Metastatic Lung Carcinoma in the Adrenal Gland (tissue), 1 donor: ENCODE results near the genes ADAM11, HEXIM2 and SPATA32.

DNA sequence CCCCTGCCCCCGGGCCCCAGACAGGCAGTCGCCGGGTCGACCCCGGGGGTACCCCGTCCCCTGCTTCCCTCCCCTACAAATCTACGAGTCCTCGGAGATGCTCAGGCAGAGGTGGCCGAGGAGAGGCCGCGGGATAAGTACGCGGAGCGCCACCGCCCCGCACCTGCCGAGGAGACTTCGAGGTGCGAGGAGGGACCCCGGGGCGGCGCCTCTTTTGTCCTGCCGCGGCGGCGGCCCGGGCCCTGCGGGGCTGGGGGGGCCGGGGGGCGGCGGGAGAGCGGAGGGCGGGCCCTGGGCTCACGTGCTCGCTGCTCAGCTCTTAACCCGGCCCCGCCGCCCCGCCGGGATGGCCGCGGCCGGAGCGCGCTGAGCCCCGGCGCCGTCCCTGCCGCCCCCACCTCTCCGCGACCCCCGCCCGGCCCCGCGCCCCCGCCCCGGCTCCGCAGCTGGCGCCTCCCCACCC, at the start of gene ADAM11:
Gene ADAM11 (plus strand): TSS at position 322 of the 463 bp plus-strand sequence.
- PRO-cap = no peak

GRCh38 chr17:44830952-44831376, 877 bp upstream of the GJC1 start:
- PRO-cap = no peak

GRCh38 chr17:44965867-44966195, 2.3 kb downstream of the C1QL1 start:
- PRO-cap = no peak

DNA sequence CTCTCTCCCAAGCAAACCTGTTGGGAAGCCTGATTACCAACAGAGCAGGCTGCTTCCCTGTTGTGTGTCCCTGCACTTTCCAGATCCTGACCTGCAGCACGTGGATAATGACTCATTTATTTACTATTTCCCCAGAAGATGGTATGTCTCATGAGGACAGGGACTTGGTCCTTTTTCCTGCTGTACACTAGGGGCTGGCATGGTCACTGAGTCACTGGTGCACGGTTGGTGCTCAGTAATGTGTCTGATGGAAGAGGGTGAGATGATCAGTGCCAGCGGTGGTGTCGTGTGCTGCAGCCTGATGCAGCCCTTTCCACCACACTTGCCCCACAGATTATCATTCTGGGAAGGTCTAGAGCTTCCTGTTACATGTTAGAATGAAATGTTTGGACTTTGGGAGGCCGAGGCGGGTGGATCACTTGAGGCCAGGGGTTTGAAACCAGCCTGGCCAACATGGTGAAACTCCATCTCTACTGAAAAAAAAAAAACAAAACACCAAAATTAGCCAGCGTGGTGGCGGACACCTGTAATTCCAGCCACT, 31.0 kb downstream of the NMT1 start:
- PRO-cap = no peak

DNA sequence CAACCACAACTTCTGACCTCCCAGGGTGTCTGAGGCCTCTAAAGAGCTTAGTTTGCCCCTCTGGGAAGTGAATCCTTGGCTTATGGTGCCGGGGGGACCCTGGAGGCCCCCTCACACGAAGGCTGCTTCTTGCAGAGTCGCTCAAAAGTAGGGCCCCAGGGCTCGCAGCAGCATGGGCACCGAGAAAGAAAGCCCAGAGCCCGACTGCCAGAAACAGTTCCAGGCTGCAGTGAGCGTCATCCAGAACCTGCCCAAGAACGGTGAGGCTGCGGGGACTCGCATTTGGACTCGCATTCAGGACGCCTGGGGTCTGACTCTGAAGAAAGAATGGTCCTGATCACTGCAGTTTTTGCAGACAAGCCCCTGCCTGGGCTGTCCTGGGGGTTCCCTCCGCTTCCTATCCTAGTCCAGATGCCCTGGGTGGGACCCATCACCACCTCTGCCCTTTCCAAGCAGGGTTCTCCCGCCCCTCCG, 523 bp downstream of the ACBD4 start:
- PRO-cap = no peak

DNA sequence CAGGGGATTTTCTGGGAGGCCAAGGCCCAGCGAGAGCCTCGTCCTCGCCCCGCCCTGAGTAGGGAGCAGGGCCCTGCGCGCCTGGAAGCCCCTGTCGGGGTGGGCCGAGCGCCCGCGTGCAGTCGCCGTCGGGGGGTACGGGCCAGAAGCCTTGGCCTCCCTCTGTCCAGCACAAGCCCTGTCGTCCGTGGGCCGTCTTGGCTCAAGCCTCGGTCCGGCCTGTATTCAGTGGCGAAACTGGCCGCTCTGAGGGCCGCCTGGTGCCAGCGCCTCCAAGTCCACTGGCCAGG, 3.6 kb upstream of the HEXIM1 start:
- PRO-cap = no peak

- PRO-cap = bidirectional peak, plus-strand start at chr17:45148478, minus-strand start at chr17:45148154
Measured at GRCh38 chr17:45148013-45148390, 273 bp upstream of the HEXIM1 start.

GRCh38 chr17:45151229-45152357, 3.3 kb downstream of the HEXIM1 start:
- PRO-cap = no peak

- PRO-cap = no peak
Measured at GRCh38 chr17:45158137-45158396, 3.6 kb upstream of the HEXIM2 start.

DNA sequence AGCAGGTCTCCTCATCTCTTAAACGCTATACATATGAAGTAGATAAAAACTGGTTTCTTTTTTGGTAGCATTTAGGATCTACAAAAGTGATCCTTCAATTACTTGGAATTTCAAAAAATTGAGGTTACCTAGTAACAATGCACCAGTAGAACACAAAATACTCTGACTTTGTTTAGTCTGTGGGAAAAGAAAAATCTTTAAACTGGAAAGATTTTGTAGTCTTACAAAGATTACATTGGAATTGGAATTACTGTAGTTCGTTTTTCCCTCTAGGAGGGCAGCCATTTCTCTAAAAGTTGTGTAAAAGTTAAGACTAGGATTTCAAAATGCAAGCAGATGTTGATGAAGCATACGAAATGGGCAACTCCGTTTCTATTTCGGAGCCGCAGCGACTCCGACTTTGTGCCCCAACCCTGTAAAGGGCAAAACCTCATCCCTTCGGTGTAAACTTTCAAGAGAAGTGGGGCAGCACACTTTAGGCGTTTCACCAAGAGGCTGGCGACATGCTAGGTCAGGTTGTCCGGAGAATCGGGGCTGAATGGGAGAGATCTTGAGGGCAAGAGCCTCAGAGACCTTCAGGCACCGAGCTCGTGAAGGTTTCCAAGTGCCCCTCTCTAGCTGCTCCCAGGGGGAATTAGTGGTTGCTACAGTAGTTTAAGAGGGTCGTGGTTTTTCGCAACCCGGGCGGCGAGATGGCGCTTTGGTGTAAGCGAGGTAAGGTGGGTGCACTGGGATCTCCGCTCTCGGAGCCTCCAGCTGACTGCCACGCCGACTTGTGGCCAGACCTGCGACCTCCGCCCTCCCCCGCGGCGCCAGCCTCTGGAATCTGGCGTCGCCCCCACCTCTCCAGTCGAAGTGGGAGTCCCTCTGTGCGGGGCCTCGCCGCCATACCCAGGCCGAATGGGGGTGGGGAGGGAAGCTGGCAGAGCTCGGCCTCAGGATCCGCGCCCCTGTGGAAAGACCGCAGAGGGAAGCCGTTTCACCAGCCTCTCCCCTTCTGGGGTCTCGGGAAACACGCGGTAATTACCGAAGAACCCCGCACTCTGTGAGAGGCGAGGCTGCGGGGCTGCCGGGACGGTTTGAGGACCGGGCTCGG, 1.1 kb upstream of the HEXIM2 start:
- PRO-cap = unidirectional peak, plus-strand start at position 478 of the sequence; bidirectional peak, plus-strand start at position 899 of the sequence, minus-strand start at position 902 of the sequence

DNA sequence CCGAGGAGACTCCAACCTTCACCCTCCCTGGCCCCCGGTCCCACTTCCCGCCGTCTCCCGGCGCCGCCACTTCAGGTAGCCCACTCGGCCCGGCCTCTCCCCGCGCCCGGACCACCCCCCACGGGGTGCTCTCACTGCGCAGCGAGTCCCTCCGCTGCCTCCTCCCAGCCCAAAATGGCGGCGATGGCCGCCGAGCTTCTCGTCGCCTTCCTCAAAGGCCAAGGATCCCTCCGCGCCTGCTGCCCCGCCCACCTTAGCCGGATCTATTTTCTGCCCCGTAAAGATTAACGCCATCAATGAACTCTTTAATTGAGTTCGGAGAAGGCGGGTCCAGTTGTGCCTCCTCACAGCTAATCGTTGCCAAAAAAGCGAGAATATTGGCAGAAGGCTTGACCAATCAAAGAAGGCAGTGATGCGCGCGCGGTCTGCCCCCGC, 332 bp upstream of the HEXIM2 start:
- PRO-cap = bidirectional peak, plus-strand start at position 308 of the sequence, minus-strand start at position 213 of the sequence

GRCh38 chr17:45161761-45162176, at the start of gene HEXIM2:
TSS of gene HEXIM2 (plus strand) at chr17:45161875.
- PRO-cap = no peak

DNA sequence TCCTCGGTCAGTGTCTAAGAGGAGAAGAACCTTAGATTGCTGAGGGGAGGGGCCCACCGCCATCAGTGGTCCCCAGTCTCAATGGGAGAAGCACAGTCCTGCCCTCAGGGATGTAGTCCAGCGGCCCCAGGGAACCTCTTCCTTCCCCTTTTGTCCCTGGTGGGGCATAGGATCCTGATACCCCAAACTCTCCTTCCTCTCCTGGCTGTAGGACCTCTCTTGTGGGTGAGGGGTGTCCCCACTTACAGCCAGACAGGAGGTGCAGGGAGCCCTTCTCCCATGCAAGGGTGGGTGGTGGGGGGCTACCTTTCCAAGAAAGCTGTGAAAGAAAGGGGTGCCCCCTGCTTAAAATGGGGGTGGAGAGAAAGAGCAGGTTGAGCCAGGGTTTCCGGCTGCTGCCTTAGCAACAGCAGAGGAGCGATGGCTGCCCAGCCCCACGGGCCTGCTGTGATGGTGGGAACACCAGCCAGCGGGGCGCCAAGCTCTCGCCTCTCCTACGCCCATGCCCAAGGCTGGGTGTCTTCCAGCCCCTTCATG, 2.8 kb downstream of the FMNL1 start:
- PRO-cap = no peak

DNA sequence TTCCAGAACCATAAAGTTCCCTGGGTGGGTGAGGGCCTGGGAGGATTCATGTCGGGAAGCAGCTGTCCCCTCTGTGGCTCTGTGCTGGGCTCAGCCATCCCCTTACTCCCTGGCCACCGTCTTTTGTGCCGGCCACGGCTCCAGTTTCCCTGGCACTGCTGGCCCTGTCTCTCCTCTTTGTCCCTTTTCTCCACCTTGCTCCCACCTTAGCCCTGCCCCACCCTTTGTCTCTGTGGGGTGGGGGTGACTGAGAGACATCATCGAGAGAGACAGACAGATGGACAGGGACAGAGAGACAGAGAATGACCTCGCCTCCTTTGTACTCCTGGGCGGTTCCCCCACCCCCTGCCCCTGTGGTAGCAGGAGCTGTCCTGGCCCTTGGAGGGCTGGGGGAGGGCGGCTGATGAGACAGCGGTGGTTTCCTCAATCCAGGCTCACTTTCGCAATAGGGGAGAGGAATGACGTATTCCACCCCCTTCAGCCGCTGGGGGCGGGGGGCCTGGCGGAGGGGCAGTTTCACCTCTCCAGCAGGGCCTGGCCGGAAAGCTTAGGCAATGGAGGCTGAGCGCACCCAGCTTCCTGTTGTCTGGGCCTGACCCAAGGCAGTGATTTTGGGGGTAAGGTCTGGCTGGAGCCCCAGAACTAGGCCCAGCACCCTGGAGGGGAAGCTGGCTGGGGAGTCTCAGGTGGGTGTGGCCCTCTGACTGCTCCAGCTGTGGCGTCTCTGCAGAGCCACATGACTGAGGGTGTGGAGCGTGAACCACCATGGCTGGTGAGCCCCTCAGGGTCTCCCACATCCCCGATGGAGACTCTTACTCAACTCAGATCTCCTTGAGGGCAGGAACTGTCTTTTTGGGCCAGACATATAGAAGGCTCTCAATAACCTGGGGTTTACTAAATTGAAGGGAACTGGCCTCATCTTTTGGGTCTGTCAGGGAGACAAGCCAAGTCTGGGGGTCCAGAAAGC, 7.3 kb downstream of the FMNL1 start:
- PRO-cap = bidirectional peak, plus-strand start at position 541 of the sequence, minus-strand start at position 327 of the sequence

- PRO-cap = no peak
Measured at GRCh38 chr17:45261543-45262742, at the start of gene SPATA32. TSS of gene SPATA32 (minus strand) at chr17:45262094.

- PRO-cap = no peak
Measured at GRCh38 chr17:45307323-45308077, 9.3 kb downstream of the MAP3K14 start.

GRCh38 chr17:45313342-45313876, 3.4 kb downstream of the MAP3K14 start:
- PRO-cap = no peak

GRCh38 chr17:45430377-45430804, 2.3 kb downstream of the ARHGAP27 start:
- PRO-cap = unidirectional peak, plus-strand start at chr17:45430687

- PRO-cap = no peak
Measured at GRCh38 chr17:45447942-45448492, 15.3 kb upstream of the ARHGAP27 start.

GRCh38 chr17:45456040-45456802, 23.6 kb upstream of the ARHGAP27 start:
- PRO-cap = no peak